ENCODE results near the gene FAM193B.

GRCh38 chr5:176610438-176610782 lies 454 bp upstream of the GPRIN1 start:
- RAMPAGE, long total RNA, result no peak
- RRBS, result 4% methylated on average over 23 of the region's 31 CpGs

- RAMPAGE, long total RNA, result no peak
- RRBS, result no CpG with 5 or more reads among the region's 35 CpGs
Observed at GRCh38 chr5:176619712-176620124, 9.8 kb upstream of the GPRIN1 start.

- RAMPAGE, long total RNA, result no peak
- RRBS, result no CpG with 5 or more reads among the region's 10 CpGs
Observed at GRCh38 chr5:176653413-176654030, 6.2 kb downstream of the TSPAN17 start.

- RAMPAGE, long total RNA, result no peak
- RRBS, result 2% methylated on average over 25 of the region's 53 CpGs
Observed at GRCh38 chr5:176810705-176811269, 428 bp downstream of the UNC5A start.

DNA sequence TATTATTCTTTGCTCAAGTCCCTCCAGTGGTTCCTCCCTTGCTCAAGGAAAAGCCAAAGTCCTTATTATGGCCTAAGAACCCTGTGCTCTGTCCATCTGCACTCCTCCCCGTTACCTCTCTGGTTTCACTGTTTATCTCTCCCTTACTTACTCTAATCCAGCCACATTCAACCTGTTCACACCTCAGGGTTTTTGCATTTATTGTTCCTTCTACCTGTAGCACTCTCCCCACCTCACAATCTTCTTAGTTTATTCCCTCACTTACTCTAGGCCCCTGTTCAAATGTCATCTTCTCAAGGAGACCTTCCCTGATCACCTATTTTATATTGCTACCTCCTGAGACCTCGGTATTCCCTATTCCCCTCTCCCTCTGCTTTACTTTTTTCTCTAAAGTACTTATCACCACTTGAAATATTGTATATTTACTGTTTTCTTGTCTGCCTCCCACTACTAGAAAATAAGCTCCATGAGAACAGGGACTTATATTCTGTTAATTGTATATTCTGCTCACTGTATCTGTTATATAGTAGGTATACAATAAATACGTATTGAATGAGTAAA lies 37.4 kb upstream of the HK3 start:
- RAMPAGE, long total RNA, result no peak
- RRBS, result no CpG with 5 or more reads among the region's 3 CpGs

DNA sequence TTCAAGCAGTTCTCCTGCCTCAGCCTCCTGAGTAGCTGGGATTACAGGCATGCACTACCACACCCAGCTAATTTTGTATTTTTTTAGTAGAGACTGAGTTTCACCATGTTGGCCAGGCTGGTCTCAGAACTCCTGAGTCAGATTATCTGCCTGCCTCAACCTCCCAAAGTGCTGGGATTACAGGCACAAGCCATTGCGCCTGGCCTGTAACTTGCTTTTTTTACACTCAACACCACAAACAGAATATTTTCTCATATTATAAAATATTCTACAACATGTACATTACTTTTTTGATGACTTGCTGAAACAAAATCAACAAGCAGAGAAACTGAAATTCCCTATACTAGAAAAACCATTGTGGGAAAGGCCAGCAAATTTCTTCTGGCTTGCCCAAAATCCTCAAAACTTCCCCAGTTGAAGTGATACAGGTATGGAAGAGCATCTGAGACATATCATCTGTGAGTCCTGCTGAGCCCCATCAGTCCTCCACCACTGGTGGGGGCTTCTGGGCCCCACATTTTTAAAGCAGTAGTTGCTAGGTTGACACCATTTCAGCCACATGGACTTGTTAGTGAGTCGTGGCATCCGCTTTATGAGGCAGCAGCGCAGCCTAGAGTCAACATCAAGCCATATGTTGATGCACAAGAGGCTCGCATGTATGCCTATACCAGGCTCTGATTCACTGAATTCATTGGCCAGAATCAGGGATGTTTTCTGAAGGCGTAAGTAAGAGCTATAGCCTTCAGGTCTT lies 26.6 kb downstream of the ZNF346 start:
- RAMPAGE, long total RNA, result no peak
- RRBS, result no CpG with 5 or more reads among the region's 6 CpGs

DNA sequence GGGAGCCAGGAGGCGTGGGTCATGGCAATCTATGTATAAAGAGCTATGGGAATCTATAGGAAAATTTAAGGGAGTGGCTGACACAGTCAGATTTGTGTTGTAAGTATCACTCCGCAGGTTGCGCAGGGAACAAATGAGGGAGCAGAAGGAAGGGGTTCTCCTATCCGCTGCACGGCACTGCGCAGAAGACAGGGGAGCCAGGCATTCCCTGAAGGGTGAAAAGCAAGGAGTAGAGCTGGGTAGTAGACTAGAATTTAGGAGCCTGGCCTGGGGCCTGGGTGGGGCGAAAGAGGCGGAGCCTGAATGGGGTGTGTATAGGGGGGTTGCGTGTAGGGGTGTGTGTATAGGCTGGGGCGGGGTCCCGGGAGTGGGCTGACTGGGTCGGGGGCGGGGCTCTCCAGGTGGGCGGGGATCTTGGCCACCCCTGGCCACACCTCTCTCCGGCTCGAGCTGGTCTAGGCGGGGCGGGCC lies 383 bp upstream of the FGFR4 start:
- RAMPAGE, long total RNA, result no peak
- RRBS, result 3% methylated on average over 7 of the region's 18 CpGs

DNA sequence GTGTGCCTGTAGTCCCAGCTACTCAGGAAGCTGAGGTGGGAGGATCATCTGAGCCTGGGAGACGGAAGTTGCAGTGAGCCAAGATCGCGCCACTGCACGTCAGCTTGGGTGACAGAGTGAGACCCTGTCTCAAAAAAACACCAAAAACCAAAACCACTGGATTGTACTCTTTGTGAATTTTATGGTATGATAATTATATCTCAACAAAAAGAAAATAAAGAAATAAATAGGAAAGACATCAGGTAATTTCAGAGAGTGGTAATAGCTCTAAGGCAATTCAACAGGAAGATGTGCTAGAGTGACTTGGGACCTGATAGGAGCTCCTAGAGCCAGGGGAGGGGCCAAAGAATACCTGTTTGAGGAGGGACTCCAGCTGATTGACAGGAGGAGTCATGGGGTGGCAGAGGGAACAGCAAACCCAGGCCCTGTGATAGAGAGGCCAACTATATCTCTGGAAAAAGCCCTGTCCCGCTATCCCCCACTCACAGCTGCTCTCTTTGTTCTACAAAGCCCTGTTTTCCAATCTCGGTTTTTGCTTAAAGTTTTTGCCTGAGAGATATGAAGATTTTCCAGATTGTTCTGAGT lies 9.2 kb upstream of the NSD1 start:
- RAMPAGE, long total RNA, result no peak
- RRBS, result no CpG with 5 or more reads among the region's 6 CpGs

GRCh38 chr5:177333820-177334744 lies 17.4 kb downstream of the LMAN2 start:
- RAMPAGE, long total RNA, result no peak
- RRBS, result no CpG with 5 or more reads among the region's 25 CpGs

DNA sequence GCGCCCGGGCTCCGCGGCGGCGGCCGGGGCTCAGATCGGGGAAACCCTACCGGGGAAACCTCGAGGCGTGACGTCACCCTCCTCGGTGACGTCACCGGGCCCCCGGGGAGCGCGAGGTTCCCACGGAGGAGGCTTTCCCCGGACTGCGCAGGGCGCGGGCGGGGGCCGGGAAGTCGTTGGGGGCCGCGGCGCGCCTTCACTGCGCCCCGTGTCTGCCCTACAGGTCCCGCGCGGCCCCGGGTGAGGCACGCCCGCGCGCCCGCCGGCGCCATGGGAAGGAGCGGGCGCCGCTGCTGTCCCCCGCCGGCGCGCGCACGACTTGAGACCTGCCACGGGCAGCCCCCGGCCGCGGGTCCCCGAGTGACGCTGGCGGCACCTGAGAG lies 8.0 kb downstream of the PRR7 start:
- RAMPAGE, long total RNA, result no peak
- RRBS, result 2% methylated on average over 42 of the region's 59 CpGs

- RAMPAGE, long total RNA, result no peak
- RRBS, result 92% methylated on average over 3 of the region's 16 CpGs
Observed at GRCh38 chr5:177458871-177459501, 12.4 kb downstream of the PRR7 start.

DNA sequence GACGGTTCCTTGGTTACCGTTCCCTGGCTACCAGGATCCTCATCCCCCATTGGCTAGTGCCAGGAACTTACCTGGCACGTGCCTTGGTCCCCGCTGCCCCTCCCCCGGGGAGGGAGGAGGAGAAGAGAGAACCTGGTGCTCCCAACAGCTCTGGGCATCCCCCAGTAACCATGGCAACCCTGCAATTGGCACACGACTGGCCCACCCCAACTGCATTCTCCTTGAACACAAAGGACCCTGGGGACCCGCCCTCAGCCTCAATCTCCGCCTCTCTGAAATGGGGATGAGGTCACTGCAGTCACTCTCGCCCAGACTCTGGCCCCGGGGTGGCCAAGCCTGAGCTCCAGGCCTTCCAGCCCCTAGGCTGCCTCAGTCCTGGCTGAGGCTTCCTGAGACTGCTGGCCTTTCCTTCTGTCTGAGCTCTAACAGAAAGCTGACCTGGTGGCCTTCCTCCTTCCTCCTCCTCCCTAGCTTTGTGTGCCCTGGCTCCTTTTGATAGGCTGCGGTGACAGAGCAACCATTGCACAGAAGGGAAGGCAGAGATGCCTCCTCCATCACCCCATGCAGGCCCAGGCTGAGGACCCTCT lies 4.1 kb downstream of the DBN1 start:
- RAMPAGE, long total RNA, result no peak
- RRBS, result no CpG with 5 or more reads among the region's 11 CpGs

DNA sequence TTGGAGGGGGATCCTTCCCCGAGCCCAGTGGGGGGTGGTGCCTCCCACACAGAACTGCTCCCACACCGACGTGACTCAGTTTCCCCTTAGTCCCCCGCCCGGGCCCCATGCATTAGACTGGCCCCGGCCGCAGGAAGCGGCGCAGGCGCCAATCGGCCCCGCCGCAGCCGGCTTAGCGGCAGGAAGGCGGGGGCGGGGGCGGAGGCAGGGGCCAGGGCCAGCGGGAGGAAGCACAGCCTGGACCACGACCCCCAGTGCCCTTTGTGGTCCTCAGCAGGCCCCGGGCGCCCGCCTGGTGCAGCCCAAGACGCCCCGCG lies 248 bp downstream of the PDLIM7 start:
- RAMPAGE, long total RNA, result no peak
- RRBS, result 3% methylated on average over 19 of the region's 26 CpGs

GRCh38 chr5:177507570-177508476 lies 1.8 kb downstream of the DOK3 start:
- RAMPAGE, long total RNA, result no peak
- RRBS, result 51% methylated on average over 14 of the region's 37 CpGs

DNA sequence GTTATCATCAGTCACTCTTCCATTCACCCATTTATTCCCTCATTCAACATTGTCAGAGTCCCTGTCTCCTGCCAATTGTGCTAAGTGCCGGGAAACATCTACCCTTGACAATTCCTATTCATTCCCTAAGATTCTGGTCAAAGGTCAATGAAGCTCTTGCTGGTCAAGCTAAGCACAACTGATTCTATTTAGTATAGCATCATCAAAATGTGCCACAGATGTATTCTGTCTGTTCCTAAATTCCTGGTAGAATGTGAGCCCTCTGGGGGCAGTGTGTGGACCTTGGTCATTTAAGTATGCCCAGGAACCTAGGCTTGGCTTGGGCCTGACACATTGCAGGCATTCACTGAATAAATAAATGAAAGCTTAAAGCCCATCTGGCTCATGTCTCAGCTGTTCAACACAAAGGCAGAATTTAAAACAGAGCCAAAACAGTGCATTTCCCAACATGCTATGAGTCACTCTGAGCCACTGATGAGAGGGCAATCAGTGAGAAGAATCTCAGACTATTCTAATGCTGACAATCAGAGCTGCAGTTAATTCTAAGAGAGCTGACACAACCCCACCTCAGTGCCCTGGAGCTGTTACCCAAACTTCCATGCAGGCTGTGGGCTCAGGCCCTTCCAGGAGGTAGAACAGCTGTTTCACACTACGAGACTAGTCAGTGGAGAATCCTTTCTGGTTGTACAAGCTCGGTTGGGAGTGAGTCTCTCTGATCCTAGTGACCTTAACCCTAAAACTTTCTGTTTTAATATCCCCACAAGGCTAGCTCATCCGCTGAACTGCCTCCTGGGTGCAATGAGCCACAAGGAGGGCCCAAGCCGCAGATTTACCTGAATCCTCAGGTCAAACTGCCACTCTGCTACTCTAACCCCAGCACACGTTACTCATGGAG lies 8.0 kb downstream of the FAM193B start:
- RAMPAGE, long total RNA, result no peak
- RRBS, result no CpG with 5 or more reads among the region's 6 CpGs

GRCh38 chr5:177553788-177554886 lies at the start of gene FAM193B:
TSS of gene FAM193B (minus strand) at chr5:177554563.
- RAMPAGE, long total RNA, result no peak
- RRBS, result 2% methylated on average over 27 of the region's 120 CpGs

DNA sequence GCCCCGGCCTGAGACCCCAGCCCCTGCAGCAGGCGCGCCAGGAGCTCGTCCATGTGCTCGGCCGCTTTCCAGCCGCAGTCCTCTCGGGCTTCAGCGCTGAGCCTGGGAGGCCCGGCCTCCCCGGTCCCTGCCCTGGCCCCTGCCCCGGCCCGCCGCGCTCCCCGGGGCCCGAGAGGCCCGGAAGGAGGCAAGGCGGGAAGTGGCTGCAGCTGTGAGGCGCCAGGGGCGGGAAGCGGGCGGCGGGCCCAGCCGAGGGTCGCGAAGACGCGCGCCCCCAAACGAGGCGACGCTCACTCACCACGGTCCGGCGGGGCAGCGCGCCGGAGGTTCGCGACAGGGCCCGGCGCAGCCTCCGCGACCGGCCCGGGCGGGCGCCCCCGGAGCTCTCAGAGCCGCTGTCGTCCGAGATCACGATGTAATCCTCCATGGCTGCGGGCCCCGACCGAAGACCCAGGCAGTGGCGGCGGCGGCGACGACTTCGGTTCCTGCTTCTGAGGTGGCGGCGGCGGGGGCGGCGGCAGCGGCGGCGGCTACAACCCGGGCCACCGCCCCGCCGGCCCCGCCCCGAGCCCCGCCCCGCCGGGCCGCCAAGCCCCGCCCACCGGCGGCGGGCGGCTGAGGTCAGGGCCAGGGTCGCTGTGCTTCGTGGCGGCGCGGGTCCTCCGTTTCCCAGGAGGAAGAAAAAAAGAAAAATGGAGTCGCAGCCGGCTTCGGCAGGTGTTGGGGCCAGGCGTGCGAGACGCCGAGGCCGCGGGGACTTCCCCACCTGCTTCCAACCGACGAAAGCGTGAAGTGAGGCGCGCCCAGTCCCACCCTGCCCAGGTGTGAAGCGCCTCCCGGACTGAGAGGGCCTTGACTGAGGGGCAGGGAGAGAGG lies 72.0 kb downstream of the B4GALT7 start:
- RAMPAGE, long total RNA, result no peak
- RRBS, result no CpG with 5 or more reads among the region's 108 CpGs

GRCh38 chr5:177883245-177883821 lies 112.7 kb downstream of the PROP1 start:
- RAMPAGE, long total RNA, result no peak
- RRBS, result no CpG with 5 or more reads among the region's 13 CpGs

DNA sequence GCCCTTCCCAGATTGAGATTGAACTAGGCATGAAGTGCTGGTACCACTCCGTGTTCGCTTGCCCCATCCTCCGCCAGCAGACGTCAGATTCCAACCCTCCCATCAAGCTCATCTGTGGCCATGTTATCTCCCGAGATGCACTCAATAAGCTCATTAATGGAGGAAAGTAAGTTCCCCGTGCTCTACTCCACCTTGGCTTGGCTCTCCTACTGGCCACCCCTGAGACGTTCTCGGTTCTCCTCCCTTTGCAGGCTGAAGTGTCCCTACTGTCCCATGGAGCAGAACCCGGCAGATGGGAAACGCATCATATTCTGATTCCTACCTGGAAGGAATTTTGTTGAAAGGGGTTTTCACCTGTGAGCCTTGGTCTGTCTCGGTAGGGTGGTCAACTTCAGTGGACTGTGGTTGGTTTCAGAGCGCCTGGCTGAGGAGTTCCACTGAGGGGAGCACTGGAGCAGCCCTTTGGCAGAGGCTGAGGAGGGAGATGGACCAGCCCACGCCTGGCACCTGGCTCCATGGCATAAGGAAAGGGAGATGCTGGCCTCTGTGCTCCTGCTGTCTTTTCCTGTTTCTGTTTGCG lies 5.9 kb downstream of the NHP2 start:
- RAMPAGE, long total RNA, result no peak
- RRBS, result no CpG with 5 or more reads among the region's 14 CpGs

- RAMPAGE, long total RNA, result no peak
- RRBS, result no CpG with 5 or more reads among the region's 14 CpGs
Observed at GRCh38 chr5:178213644-178214902, 9.7 kb downstream of the HNRNPAB start.

Measured in hepatocyte (in vitro differentiated cells and primary cell).